Epithelial cell of prostate (primary cell): Measurements from ENCODE around the gene DESI2.

GRCh38 chr1:244234339-244234845 lies 118.0 kb upstream of the C1orf100 start:
- RRBS: no CpG with 5 or more reads among the region's 12 CpGs

DNA sequence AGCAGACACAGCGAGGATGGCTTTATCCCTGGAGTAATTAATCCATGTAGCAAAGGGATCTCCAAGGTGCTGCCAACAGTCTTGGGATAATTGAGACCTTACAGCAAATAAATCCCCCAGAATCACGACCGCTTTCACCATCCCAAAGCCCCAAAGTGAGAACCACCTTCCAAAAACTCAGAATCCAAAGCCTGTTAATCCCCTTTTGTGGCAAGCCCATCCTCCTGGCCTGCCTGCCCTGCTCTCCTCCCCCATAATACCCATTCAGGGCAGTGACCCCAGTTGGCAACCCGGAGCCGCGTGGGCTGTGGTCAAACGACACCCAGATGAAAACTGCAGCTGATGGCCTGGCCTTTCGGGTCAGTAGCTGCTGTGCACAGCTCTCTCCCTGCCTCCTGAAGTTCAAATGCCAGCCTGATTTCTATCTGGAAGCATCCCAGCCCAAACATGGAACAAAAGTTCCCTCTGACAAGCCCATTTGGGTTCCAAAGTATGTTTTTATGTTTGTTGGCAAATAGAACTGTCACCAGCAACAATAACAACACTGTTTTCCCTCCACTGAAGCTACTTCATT lies 80.1 kb upstream of the C1orf100 start:
- RRBS: no CpG with 5 or more reads among the region's 8 CpGs

DNA sequence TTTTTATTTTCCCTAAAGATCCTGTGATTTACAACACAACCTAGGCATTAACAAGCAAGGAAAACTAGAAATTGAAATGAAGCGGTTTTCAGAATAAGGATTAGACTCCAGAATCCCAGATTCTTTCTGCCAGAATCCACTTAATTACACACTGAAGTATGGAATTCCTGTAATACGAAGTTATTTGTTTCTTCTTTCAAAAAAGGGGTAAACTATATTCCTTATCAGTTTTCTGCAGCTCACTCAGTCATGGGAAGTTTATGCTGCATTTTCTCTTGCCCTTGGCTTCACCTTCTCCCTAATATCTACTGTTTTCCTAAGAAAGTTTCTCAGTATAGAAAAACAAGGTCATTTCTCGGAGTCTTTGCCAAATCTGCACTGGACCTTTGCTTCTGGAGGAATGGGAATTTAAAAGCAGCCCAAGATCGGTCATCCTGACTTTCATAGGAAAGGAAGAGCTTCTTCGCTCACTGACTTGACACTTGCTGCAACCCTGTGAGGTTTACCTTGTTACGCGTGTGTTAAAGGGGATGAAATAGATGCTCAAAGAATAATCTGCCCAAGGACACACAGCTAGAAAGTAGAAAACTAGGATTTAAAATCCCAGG lies 51.5 kb upstream of the C1orf100 start:
- RRBS: no CpG with 5 or more reads among the region's 7 CpGs

DNA sequence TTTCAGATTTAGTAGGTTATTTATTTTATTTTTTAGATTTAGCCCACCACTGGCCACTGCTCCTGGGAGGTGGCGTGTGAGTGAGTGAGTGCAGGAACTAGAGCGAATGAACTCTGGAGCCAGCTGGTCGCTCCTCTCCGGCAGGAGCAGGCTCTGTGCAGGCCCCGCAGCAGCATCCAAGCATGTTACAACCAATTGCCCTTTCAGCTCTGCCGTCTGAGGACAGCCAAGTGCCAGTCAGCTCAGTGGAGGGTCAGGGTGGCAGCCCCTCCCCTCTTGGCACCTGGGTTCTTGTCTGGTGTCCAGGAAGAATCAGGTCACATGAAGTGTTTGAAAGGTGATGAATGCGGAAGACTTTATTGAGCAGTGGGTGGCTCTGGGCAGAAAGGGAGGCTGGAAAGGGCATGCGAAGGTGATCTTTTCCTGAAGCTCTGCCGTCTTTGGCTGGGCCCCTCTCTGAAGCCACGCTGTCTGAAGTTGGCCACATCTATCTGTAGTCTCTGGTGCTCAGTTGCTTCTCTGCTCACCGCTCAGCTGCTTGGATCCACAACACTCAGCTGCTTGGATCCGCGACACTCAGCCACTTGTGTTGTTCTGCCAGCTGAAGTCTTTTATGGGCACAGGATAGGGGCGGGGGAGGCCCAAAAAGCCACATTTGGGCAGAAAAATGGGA lies 40.6 kb upstream of the C1orf100 start:
- RRBS: no CpG with 5 or more reads among the region's 14 CpGs

GRCh38 chr1:244353336-244354197 lies 1.1 kb downstream of the C1orf100 start:
- RRBS: no CpG with 5 or more reads among the region's 10 CpGs

DNA sequence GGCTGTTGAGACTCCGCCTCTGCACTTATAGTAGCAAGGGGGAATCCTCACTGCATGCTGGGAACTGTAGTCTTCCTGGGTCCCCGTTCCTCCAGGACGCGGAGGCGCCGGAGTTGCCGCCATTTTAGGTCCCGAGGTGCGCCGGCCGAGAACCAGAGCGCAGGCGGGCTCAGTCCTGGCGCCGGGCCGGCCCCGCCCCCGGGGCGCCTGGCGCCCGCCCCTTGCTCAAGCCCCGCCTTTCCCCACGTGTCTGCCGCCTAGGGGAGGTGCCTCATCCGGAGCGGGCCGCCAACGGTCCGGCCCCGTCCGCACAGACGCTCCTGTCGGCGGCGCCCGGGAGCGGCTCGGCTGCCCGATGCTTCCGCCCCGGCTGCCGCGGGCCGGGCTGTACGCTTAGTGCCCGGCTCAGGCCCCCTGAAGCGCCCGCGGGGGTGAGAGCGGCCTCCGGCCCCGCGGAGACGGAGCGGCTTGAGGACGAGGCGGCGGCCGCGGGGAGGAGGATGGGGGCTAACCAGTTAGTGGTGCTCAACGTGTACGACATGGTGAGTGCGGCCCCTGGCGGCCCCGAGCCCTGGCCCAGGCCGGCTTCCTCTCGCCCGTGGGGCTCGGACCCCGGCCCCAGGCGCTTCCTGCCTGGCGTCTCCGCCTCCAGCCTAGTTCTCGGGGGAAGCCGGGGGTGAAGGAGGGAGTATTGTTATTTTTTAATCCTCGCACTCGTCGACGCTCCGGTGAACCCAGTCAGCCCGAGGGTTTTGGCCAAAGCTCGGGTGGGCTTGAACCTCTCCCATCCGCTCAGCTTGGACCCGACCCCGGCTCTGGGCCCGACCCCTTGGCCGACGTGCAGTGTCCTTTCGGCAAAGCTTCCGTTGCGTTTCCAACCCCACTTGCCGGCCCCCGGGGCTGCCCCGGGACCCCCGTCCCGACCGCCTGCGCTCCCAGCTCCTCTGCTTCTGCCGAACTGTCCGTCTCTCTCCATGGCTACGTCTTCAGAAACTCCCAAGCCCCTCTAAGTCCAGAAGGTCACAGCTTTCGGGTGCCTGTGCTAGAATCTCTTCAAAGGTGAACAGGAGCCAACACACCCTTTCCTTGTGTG lies at the start of gene DESI2:
TSS of gene DESI2 (plus strand) at position 313 of the 1,093 bp plus-strand sequence.
- RRBS: 1% methylated on average over 38 of the region's 102 CpGs

DNA sequence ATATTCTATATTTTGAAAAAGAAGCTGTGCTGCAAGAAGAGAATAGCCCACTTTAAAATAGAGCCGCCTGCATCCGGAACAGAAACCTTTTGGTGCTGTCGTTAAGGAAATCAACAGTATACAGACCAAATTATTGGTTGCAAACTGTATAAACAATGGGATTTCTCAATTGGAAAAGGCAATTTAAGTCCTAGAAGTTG lies 25.7 kb downstream of the DESI2 start:
- RRBS: no CpG with 5 or more reads among the region's 3 CpGs

GRCh38 chr1:244848934-244849383 lies 13.5 kb downstream of the COX20 start:
- RRBS: no CpG with 5 or more reads among the region's 3 CpGs

DNA sequence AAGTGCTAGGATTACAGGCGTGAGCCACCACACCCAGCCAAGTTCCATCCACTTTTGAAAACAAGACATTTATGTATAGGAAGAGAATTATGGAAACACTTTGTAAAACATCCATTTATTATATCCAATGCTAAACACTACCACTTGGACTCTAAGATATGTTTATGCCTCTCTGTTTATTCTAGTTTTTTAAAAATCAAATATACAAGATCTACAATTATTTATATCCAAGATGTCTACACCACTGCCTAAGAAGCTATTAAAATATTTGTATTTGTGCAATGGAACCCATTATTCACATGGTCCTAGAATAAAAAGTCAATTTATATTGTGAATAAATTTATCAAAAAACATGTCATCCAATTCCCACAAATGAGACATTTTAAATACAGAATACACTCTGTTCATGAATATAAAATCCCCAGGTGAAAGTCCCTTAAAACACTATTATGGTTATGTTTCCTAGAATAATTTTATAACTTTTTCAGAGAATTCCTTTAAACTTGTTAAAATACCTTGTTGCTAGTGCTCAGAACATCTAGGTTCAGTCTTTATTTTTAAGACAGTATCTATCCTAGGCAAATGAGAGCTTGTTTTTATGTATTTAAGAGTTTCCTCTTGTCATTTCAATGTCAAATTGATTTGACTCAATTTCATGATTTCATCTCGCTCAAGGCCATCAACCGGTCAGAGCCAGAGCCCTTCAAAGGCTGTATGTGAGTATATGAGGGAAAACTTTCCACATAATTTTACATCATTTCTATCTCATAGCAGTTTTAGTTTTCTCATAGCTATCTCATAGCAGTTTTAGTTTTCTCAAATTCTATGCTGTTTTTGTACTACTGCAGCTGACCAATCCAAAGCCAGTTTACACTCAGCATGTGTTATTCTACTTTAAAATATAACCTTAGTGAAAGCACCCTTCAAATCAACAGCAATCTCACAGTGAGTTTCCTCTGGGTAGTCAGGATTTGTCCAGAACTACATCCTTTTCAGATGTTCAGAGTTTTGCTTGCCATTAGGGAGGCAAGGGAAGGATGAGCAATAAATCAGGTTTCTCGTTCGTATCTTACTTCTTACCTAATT lies 12.9 kb downstream of the HNRNPU start:
- RRBS: no CpG with 5 or more reads among the region's 5 CpGs

DNA sequence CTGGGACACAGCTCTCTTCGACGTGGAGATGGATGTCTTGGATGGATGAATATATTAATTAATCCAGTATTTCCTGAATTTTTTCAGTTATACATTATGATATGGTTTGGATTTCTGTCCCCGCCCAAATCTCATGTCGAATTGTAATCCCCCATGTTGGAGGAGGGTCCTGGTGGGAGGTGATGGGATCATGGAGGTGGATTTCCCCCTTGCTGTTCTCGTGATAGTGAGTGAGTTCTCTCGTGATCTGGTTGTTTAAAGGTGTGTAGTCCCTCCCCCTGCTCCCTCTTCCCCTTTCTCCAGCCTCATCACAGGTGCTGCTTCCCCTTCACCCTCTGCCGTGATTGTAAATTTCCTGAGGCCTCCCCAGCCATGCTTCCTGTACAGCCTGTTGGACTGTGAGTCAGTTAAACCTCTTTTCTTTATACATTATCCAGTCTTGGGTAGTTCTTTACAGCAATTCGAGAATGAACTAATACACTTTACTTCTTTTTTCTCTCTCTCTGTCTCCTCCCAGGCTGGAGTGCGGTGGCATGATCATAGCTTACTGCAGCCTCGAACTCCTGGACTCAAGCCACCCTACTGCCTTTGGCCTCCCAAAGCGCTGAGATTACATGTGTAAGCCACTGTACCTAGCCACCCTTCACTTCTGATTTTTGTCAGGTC lies 11.9 kb upstream of the EFCAB2 start:
- RRBS: no CpG with 5 or more reads among the region's 11 CpGs

GRCh38 chr1:245216813-245217135 lies 62.0 kb downstream of the KIF26B start:
- RRBS: no CpG with 5 or more reads among the region's 4 CpGs

GRCh38 chr1:245598786-245599109 lies 444.0 kb downstream of the KIF26B start:
- RRBS: no CpG with 5 or more reads among the region's 7 CpGs

- RRBS: no CpG with 5 or more reads among the region's 4 CpGs
These were observed 550.7 kb downstream of the SMYD3 start for GRCh38 chr1:245956336-245956741.

DNA sequence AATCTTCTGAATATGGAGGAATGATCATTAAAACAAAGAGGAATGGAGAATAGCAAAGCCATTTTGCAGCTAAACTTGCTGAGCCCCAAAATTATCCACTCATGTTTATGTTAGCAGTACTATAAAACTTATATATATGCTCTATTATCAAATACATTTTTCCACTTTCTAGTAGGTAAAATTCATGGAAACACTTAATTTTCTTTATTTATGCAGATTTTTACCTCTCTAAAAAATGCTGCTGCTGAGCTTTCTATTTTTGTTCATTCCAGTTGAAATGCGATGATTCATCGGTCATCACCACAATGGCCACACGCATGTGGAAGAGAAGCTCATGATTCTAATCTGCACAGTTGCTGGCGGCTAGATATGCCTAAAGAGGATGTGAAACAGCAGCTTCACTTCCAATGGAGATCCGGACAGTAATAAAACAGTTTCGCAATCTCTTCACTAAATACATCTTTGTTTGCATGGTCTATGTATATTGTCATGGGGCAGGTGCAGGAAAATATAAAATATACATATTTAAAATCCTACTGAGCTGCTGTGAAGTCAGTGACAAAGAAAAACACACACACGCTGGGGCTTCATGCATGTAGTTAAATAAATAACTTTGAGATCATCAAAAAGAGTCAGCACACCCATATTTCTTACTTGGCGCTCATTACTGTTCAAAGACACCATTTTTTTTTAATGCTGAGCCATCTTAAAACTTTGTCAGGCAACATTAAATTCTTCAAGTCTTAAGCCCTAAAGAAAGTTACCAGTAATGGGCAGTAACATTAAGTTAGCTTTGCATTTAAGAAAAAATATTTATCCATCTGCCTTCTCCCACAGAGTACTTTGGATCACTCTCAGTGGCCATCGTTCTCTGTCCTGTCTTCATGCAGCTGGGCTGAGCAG lies 292.1 kb downstream of the SMYD3 start:
- RRBS: no CpG with 5 or more reads among the region's 9 CpGs

- RRBS: no CpG with 5 or more reads among the region's 9 CpGs
These were observed 151.8 kb downstream of the SMYD3 start for GRCh38 chr1:246355195-246355731.

DNA sequence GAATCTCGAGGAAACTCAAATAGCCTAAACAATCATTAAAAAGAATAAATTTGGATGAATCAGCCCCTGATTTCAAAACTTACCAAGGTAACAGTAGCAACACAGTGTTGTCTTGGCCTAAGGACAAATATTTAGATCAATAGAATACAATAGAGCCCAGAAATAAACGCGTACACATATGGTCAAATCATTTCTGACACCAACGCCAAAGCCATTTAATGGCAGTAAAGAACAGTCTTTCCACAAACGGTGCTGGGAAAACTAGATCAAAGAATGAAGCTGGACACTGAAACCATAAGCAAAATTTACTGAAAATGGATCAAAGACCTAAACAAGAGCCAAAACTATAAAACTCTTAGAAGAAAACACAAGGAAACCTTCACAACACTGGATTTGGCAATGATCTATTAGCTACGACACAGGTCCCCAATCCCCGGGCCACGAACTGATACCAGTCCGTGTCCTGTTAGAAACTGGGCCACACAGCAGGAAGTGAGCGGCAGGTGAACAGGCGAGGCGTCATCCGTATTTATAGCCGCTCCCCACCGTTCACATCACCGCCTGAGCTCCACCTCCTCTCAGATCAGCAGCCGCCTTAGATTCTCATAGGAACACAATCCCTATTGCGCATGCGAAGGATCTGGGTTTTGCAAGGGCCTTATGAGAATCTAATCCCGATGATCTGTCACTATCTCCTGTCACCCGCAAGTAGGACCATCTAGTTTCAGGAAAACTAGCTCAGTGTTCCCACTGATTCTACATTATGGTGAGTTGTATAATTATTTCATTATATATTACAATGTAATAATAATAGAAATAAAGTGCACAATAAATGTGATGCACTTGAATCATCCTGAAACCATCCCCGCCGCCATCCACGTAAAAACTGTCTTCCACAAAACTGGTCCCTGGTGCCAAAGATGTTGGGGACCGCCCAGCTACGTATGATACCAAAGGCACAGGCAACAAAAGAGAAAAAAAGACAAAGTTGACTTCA lies 11.9 kb downstream of the TFB2M start:
- RRBS: no CpG with 5 or more reads among the region's 26 CpGs

- RRBS: 2% methylated on average over 5 of the region's 21 CpGs
These were observed 337 bp downstream of the TFB2M start for GRCh38 chr1:246565757-246566091.

DNA sequence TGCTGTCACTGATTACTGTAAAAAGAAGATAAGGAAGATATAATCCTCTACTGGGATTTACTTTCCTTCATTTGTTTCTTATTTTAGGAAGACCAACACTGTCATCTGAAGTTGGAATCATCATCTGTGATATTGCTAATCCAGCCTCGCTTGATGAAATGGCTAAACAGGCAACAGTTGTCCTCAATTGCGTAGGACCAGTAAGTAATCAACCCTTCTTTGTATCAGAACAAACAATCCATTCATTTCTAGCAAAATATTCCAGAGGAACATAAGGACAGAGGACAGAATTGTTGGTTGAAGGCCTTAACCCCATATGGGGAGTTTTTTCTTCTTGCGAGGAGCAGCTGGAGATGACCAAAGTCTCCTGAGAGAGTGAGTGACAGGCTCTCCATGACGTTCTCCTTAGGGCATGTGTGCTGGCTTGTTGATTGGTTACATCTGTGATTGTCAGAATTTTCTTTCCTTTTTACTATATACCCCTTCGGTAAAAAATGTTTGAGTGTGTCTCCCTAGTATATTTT lies 2.7 kb downstream of the SCCPDH start:
- RRBS: no CpG with 5 or more reads among the region's 5 CpGs

DNA sequence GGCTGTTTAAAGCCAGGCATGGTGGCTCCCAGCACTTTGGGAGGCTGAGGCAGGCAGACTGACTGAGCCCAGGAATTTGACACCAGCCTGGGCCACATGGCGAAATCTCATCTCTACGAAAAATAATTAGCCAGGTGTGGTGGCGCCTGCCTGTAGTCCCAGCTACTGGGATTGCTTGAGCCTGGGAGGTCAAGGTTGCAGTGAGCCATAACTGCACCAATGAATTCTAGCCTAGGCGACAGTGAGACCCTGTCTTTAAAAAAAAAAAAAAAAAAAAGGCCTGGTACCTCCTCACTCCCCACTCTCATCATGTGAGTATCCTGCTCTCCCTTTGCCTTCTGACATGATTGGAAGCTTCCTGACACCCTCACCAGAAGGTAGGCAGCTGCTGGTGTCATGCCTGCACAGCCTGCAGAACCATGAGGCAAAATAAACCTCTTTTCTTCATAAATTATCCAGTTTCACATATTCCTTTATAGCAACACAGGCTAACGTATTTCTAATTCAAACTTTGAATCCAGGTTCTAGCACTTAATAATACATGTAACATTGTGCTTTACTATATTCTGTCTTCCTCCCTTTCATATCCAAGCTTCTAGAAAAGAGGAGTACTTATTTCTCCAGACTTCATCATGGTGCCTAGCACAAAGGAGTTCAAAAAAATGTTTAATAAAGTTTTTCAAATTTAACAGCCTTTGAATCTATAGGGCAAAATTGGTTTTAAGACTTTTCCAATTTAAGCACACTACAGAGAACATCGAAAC lies 5.8 kb downstream of the AHCTF1 start:
- RRBS: no CpG with 5 or more reads among the region's 6 CpGs